Foreskin fibroblast (primary cell): ENCODE data around the genes AGPAT2, MAN1B1 and GRIN1.

GRCh38 chr9:136564357-136565181 is 18.7 kb upstream of the NOTCH1 start:
- RRBS = no CpG with 5 or more reads among the region's 25 CpGs

GRCh38 chr9:136626609-136627023 is 36.1 kb upstream of the EGFL7 start:
- RRBS = no CpG with 5 or more reads among the region's 11 CpGs

DNA sequence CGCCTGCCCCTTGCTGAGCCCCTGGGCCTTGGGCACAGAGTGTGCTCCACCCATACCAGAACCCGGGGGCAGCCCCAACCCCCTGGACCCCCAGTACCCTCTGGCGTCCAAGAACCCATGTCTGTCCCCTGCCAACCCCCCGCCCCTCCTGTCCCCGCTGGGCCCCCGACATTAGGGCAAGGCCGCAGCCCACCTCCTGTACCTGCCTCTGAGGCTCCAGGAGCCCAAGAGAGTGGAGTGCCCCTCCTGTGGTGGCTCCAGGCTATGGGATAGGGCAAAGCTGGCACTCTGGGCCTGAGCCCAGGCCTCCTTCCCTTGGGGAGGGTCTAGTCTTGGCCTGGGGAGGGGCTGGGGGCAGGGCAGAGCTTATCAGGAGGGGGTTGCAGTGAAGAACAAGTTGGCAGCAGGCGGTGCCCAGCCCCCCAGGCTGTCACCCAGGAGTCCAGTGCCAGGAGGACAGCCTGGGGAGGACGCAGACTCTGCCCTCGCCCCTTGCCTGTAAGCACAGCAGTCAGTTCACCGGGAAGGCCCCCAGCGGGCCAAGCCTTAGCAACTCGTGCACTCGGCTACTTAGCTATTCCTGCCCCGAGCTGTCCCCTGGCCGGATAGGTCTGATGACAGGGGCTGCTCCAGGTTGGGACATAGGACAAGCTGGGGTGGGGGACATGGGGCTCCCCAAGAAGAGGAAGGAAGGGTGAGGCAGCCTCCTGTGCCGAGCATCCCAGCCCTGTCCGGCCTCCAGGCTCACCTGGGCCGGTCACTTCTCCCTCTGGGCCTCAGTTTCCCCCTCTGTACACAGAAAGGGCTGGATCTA is 2.4 kb upstream of the EGFL7 start:
- RRBS = 56% methylated on average over 4 of the region's 19 CpGs

GRCh38 chr9:136679132-136680058 is 7.9 kb downstream of the AGPAT2 start:
- RRBS = 84% methylated on average over 4 of the region's 31 CpGs

GRCh38 chr9:136680959-136681634 is 6.2 kb downstream of the AGPAT2 start:
- RRBS = no CpG with 5 or more reads among the region's 28 CpGs

GRCh38 chr9:136686543-136687870 is at the start of gene AGPAT2:
Gene AGPAT2, minus strand, starts transcription at chr9:136687457.
- RRBS = 2% methylated on average over 49 of the region's 137 CpGs

DNA sequence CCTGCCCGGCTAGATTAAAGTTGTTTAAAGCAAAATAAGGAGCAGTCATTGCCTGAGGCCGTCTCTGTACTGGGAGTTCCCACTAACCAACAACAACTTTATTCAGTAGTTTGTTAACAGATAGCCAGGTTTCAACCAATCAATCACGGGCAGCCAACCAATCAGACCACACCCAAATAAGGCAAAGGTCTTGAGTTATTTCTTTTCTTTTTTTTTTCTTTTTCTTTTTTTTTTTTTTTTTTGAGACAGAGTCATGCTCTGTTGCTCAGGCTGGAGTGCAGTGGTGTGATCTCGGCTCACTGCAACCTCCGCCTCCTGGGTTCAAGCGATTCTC is 7.6 kb upstream of the DIPK1B start:
- RRBS = no CpG with 5 or more reads among the region's 6 CpGs

GRCh38 chr9:136728086-136728456 is 14.7 kb downstream of the LCN10 start:
- RRBS = 2% methylated on average over 17 of the region's 53 CpGs

GRCh38 chr9:136757144-136757343 is 999 bp downstream of the LCN8 start:
- RRBS = no CpG with 5 or more reads among the region's 5 CpGs

DNA sequence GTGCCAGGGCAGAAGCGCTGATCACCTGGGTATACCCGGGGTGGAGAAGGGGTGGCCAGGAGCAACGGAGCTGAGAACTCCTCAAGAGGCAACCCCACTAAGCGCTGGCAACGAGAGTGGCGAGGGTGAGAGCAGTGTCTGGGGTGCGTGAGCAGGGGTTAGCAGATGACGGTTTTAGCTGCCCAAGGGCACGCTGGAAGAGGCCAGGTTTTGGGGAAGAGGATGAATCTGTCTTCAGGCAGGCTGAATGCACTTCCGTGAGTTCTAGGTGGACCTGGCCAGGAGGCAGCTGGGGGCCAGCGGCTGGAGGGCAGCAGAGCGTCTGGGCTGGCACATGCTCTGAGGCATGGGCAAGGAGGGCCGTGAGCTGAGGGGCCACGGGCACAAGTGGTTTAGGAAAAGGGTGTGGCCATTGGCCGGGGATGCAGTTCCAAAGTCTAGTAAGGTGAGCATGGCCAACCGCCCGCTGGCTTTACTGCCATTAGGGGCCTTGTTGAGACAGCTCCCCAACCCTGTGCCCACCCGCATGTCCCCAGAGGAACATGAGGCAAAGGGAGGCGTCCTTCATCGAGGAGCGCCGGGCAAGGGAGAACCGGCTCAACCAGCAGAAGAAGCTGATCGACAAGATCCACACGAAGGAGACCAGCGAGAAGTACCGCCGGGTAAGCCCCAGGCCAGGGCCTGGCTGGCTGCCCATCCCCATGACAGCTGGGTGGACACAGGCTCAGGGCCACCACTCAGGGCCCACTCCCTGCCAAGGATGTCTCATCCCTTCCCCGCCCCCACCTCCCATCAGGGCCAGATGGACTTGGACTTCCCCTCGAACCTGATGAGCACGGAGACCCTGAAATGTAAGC is 3.6 kb upstream of the RABL6 start:
- RRBS = 89% methylated on average over 6 of the region's 31 CpGs

DNA sequence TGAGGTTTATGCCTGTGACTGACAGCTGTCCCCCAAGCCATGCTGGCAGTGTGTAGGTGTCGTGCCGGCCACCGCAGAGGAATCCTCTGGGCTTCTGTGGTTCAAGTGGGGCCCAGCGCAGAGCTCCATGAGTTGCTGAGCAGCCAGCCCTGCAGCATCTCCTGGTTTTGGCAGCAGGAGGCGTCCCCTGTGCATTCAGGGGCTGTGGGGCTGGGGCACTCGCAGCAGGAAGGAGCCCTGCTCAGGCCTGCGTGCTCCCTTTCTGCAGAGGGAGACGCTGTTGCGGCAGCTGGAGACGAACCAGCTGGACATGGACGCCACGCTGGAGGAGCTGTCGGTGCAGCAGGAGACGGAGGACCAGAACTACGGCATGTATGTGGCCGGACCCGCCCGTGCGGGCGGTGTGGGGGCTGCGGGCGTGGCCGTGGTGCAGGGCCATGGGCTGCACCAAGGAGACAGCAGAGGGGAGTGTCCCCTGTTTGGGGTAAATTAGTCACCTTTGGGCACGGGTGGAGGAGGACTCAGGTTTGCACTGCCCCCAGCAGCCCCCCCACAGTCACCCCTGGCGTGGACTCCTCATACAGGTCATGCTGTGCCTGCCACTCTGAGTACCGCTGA is 6.7 kb upstream of the AJM1 start:
- RRBS = no CpG with 5 or more reads among the region's 26 CpGs

GRCh38 chr9:136840053-136840530 is 2.2 kb upstream of the AJM1 start:
- RRBS = 30% methylated on average over 6 of the region's 21 CpGs

DNA sequence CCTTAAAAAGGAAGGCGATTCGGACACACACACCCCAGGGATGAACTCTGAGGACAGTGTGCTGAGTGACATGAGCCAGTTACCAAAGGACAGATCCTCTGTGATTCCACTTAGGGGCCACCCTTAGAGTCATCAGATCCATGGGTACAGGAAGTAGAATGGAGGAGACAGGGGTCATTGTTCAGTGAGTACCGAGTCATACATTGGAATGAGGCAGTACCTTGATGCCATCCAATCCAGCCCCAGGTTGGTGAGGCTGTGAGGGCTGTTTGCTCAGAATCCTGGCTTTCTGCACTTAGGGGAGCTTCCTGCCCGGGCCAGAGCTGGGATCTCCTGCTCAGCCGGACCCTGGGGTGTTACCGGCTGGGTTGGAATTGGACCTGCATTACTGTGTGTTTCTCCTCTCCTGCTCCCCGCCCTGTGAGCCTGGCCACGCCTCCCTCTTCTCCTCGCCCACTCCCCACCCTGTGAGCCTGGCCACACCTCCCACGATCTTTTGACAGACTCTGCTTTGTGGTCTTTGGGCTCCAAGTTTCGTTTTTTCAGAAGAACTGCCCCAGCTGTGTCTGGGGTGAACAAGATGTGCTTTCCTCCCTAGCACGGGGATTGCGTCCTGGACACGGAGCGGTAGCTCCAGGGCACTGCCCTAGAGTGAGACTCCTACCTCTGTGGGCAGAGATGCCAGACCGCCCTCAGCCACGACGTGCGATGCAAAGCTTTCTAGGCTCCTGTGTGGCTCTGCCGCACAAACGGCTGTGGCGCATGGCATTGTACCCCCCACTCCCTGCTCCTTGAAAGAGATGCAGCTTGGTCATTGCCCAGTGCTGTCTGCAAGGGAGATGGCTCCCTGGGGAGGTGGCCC is 15.3 kb downstream of the TRAF2 start:
- RRBS = no CpG with 5 or more reads among the region's 22 CpGs

DNA sequence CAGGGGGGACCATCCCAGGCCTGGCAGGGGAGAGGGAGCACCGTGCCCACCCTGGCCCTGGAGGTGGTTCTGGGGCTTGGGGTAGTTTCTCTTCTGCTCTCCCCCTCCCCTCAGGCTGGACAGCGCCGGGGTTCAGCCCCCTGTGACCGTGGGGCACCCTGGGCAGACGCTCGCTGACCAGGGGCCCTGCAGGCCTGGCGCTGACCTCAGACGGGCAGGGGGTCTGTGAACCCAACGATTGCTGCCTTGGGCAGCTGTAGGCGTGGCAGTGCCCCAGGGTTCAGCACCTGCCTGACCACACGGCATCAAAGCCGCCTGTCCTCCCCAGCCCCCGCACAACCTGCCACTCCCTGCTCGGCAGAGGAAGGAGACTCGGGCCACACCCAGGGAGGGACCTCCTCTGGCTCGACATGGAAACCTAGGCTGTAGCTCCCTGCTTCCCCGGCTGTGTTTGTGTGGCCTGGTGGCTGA is 12.1 kb downstream of the LCN12 start:
- RRBS = 57% methylated on average over 1 of the region's 17 CpGs

GRCh38 chr9:136995526-136996191 is 709 bp downstream of the CLIC3 start:
- RRBS = 14% methylated on average over 5 of the region's 28 CpGs

- RRBS = 65% methylated on average over 7 of the region's 22 CpGs
These were observed 1.5 kb upstream of the CLIC3 start for GRCh38 chr9:136997807-136998426.

DNA sequence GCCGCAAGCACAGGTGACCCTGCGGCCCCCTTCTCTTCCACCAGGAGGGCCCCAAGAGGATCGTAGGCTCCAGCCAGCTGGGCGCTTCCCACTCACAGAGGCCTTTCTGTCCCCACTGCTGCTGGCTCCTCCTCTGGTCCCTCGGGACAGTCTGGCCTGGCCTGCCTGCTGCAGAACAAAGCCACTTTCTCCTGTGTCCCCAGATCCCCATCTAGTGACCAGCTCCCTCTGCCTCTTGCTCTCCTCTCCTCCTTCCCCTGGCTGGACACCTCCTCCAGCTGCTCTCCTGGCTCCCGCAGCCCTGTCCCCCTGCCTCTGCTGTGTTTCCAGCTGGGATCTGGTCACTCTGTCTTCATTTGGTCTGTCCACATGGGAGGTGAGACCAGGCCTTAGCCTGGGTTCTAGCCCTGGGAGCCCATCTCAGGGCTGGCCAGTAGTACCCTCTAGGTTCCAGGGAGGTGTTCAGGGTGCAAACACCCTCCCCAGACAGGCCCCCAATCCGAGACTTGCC is 680 bp upstream of the SAPCD2 start:
- RRBS = no CpG with 5 or more reads among the region's 7 CpGs

DNA sequence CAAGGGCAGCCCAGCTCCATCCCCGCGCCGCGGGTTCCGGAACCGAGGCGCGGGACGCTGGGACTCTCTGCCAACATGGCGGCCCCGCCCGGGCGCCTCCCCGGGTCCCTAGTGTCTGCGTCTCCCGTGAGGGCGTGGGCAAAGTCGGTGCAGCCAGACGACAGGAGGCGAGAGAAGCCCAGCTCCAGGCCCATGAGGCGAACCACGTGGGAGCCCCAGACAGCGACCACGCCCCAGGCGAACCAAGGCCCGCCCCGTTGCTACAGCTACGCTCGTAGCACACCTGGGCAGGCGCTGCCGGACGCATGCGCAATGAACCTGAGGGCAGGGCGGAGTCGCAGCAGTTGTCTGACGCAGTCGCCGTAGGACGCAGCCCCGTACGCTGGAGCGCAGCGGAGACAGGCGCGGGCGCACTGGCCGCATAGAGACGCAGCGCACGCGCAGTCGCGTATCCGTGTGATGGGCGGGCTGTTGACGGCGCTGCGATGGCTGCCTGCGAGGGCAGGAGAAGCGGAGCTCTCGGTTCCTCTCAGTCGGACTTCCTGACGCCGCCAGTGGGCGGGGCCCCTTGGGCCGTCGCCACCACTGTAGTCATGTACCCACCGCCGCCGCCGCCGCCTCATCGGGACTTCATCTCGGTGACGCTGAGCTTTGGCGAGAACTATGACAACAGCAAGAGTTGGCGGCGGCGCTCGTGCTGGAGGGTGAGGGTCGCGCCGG is at the start of gene MAN1B1:
Gene MAN1B1, plus strand, starts transcription at position 471 of the 720 bp plus-strand sequence.
- RRBS = under 1% methylated on average over 8 of the region's 83 CpGs

DNA sequence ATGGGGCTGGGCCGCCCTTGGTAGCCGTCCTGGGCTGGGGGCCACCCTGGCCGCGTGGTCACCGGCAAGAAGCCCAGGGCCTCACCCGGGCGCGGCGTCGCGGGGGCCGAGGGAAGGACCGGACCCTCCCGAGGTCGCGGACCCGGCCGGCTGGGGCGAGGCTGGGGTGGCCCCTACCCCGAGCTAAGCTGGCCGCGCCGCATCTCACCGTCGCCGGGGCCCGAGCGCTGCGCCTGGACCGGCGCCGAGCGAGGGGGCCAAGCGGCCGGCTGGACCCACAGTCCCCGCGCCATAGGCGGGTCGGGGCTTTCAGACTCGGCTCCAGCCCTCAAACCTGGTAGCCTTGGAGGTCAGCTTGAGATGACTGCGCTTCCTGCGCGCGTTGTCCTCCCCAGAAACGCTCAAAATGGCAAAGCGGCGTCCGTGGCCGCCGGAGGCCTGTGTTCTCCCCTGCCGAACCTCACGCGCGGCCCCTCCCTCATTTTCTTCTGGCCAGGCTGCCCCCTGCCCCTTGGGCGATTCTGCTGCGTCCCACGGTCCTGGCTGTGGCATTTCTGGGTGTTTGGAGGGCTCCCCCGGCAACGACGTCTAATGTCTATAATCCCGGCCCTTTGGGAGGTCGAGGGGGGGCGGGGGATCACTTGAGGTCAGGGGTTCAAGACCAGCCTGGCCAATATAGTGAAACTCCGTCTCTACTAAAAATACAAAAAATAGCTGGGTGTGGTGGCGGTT is 8.7 kb upstream of the GRIN1 start:
- RRBS = 0% methylated on average over 6 of the region's 65 CpGs

GRCh38 chr9:137138715-137139331 is at the start of gene GRIN1:
Gene GRIN1, plus strand, starts transcription at chr9:137139154.
- RRBS = 3% methylated on average over 19 of the region's 78 CpGs